Psoas muscle (tissue), 2 donors: ENCODE measurements around the gene SMLR1.

DNA sequence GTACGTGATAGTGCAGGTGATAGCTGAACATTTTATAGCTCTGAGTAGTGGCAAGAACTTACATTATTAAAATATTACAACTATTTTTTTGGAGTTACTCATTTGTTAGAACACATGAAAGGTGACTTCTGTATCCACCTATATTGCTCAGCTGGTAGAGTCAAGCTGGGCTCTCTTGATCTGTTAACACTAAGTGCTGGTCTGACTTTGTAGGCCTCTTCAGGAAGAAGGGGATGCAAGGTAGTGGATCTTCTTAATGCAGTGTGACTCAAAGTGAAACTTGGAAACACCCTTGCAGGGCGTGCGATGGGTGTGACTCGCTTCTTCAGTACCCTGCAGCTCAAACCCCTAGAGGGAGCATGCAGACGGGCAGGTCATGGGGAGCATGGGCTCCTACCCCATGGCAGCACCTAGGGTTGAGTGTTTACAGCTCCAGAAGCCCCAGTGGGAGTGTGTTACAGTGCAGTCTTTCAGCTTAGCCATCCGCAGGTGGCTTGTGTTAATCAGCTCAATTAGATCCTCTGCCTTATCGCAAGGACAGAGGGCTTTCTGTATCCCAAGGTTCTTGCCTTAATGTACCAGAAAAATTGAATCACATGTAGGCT, 734 bp upstream of the SAMD3 start:
- PRO-cap, 2 experiments, result no peak in any of the 2 experiments

- PRO-cap, 2 experiments, result no peak in any of the 2 experiments
These were observed 11.6 kb downstream of the TMEM200A start for GRCh38 chr6:130377462-130377763.

DNA sequence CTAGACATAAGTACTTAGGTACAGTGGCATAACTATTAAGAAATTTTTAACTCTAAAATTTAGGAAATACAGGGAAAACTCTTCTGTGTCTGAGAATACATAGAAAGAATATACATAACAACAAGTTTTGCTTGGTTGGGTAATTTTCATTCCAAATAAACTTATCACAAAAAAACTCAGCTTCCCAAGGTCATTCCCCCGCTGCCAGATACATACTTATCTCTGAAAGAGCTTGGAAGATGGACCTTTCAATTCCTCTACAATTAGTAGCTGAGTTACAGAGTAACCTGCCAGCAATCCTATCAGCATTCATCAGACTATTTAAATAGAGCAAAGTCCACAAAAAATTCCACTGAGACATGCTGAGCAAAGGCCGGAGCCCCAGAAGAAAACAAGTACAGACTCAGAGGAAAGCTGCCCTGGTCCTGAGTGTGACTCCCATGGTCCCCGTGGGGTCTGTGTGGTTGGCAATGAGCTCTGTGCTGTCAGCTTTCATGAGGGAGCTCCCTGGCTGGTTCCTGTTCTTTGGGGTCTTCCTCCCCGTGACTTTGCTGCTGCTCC, at the start of gene SMLR1:
Gene SMLR1, plus strand, starts transcription at position 352 of the 561 bp plus-strand sequence.
- PRO-cap, 2 experiments, result no peak in any of the 2 experiments

DNA sequence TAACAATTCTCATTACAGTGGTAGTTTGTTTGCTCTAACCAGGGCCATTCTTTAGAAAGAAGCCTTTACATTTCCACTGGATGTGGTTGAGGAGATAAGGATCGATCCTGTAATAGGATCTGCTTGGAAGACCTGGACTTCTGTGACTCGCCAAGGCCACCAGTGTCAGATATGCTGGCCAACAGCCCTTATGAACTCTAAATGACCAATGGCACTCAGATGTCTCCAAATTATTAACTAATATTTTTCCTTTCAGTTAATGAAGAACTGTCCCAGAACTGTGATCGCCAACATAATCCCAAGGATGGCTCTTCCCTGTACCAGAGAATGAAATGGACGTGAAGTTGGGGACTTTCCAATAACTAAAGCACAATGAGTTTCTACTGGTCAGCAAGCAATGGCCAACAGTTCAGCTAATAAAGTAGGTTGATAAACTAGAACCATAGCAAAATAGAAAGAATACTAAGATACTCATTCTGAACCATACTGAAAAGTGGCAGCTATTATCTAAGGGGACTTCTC, 7.5 kb downstream of the SMLR1 start:
- PRO-cap, 2 experiments, result no peak in any of the 2 experiments

- PRO-cap, 2 experiments, result no peak in any of the 2 experiments
These were observed 26.2 kb downstream of the SMLR1 start for GRCh38 chr6:130853427-130853798.

DNA sequence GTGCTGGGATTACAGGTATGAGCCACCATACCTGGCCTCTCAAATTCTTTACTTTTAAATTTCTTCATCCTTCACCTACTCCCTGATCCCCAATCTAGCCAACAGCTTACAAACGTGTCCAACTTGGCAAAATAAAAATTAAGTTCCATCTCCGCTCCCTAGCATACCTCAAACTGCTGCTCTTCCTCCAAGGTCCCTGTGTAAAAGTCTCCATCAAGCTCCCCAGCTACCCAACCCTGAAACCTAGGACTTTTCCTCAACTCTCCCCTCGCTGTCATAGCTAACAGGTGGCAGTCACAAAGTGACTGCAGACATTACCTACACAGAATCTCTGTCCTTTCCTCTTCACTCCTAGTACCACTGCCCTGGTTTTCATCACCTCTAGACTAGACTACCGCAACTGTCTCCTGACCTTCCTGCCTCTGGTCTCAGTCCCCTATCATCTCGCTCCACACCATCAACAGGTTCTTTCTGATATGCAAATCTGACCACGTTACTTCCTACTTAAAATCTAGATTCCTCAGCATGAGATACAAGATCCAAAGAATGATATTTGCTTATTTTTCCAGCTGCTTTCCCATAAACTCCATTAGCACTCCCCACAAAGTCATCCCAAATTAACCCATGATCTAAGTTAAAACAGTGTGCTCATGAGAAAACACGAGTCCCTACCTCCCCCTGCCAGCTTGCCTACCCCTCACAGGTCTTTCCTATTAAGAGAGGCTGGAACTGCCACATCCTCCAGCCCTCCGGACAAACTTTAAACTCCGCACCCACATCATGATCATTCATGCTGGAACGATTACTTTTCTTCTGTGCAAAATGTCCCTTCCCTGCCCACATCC, 93.8 kb downstream of the SMLR1 start:
- PRO-cap, 2 experiments, result no peak in any of the 2 experiments

DNA sequence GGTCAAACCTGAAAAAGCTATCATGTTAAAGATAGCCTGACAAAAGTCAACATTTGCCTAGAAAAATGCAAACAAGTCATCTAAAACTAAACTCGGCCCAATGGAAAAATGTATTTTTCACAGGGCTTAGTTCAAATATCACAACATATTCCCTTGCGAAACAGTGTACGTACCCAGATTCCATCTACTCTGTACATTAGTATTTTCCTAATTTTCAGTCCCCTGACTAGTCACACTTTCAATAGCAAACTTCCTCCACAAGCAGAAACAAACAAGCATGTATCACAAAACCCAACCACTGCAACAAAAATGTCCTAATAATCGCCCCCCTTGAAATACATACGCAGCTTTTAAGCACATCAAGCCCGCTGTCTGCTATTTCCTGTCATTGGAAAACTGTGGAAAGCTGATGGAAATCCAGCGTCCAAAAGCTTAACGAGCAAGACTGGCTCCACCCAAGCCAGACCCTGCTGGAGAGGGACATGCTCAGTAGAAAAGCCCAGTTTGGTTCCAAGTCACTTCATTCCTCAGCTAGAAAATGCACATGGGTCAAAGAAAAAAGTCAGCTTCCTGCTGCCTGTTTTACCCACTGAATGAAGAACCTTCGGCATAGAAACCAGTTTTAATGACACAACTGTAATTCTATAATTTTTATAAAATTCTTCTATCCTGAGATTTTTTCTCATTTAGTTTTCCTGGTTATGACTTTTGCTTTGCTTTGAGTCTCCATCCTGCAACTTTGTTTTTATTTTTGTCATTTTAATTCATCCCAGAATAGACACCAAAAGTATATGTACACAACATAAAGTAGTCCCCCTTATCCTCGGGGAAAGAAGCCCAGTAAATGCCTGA, 92.9 kb downstream of the EPB41L2 start:
- PRO-cap, 2 experiments, result no peak in any of the 2 experiments

DNA sequence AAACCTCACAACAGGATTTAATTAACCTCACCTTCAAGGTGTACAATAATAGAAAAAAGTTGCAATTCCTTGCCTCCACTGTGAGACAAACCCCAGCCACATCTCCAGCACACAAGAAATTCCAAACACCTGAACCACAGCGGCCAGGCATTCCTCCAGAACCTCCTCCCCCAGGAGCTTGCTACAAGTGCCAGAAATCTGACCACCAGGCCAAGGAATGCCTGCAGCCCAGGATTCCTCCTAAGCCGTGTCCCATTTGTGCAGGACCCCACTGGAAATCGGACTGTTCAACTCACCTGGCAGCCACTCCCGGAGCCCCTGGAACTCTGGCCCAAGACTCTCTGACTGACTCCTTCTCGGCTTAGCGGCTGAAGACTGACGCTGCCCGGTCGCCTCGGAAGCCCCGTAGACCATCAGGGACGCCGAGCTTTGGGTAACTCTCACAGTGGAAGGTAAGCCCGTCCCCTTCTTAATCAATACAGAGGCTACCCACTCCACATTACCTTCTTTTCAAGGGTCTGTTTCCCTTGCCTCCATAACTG, 190.3 kb downstream of the AKAP7 start:
- PRO-cap, 2 experiments, result no peak in any of the 2 experiments

DNA sequence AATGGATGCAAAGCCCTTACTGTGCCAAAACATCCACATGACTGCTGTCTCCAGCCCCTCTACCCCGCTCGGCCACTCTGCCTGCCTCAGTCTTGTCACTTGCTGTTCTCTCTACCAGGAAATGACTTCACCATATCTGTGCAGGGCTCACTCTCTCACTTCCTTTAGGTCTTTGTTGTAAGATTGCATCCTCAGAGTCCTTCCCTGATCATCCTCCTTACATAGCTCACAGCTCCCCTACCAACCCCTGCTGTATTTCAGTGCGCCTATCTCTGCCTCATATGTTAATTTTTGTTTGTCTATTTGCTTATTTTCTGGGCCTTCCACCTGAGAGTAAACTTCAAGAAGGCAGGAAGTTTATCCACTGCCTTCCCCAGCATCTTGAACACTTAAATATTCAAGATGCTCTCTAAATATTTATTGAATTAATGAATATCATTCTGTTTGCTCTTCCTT, 129.3 kb upstream of the ARG1 start:
- PRO-cap, 2 experiments, result no peak in any of the 2 experiments

GRCh38 chr6:131549828-131550412, 23.1 kb upstream of the ARG1 start:
- PRO-cap, 2 experiments, result no peak in any of the 2 experiments

GRCh38 chr6:131576303-131576655, 3.3 kb downstream of the ARG1 start:
- PRO-cap, 2 experiments, result no peak in any of the 2 experiments

DNA sequence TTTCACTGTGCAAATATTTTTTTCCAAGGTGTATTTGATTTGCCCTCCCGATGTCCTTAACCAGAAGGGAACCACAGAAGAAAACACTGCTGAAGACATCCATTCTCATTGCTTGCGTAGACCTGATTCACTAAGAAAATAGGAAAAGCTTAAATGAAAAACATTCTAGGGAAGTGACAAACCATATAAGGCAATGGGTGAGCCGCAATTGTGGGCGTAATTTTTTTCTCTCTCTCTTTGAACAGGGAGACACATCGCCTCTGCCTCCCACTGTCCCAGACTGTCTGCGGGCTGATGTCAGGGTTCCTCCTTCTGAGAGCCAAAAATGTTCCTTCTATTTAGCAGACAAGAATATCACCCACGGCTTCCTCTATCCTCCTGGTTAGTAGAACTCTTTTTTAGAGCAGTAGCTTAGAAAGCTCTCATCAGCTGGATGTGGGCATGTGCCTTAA, 22.6 kb upstream of the CTAGE9 start:
- PRO-cap, 2 experiments, result no peak in any of the 2 experiments

- PRO-cap, 2 experiments, result no peak in any of the 2 experiments
These were observed 41.4 kb downstream of the ENPP1 start for GRCh38 chr6:131849135-131849653.

DNA sequence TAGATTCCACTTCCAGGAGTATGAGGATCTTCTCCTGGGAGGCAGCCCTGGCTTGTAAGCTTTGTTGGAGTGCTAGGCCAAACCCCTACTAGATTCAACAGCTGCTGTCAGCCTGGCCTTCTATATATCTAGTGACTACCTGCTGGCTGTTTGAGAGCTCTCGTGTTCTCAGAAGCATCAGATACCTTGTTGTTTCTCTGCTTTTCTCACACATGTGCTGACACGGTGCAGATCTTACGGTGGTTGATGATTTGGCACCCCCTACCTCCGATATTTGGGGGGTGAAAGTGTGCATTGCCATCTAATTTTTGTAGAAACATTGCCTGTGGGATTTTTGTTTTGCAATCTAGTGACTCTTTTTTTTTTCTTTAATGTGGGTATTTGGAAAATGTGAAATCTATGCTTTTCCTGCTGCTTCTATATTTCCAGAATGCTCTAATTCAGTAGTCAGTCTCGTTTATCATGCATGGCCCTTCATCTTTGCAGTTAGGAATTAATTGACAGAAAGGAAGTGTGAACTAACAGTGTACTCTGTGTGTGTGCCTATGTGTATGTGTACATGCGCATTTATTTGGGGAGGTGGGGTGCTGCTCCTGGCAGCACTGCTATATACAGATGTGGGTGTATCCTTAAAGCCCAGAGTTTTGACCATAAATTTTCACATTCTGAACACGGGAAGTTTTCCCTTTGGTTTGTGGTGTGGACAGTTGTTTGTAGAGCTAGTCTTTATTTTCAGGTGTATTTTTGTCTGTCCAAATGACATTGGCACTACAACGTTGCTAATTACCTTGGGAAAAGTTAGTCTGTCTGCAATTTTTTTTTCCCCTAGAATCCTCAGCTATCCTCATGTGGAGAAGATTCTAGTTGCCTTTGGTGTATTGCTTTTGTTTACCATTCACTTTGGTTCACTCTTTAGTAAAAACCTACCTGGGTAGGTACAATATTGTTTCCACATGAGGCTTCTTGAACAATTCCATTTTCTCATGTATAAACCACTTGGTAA, 4.4 kb downstream of the CCN2 start:
- PRO-cap, 2 experiments, result no peak in any of the 2 experiments

GRCh38 chr6:131948084-131948494, 3.1 kb downstream of the CCN2 start:
- PRO-cap, 2 experiments, result no peak in any of the 2 experiments

- PRO-cap, 2 experiments, result no peak in any of the 2 experiments
These were observed 46.6 kb downstream of the MOXD1 start for GRCh38 chr6:132354411-132355319.

- PRO-cap, 2 experiments, result no peak in any of the 2 experiments
These were observed 9.5 kb downstream of the MOXD1 start for GRCh38 chr6:132391756-132392277.

DNA sequence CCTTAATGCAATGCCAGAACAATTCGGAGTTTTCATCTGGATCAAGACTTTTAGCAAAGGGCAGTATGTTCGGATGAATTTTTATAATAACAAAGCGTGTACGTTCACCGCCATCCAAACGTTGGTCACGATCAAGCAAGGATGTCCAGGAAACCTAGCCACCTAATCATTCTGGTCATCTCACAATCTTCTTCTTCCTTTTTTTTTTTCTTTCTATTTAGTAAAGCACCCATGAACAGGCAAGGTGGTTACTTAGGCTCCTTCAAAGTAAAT, 1.1 kb downstream of the MOXD1 start:
- PRO-cap, 2 experiments, result no peak in any of the 2 experiments

- PRO-cap, 2 experiments, result no peak in any of the 2 experiments
These were observed 651 bp downstream of the MOXD1 start for GRCh38 chr6:132400489-132401159.

DNA sequence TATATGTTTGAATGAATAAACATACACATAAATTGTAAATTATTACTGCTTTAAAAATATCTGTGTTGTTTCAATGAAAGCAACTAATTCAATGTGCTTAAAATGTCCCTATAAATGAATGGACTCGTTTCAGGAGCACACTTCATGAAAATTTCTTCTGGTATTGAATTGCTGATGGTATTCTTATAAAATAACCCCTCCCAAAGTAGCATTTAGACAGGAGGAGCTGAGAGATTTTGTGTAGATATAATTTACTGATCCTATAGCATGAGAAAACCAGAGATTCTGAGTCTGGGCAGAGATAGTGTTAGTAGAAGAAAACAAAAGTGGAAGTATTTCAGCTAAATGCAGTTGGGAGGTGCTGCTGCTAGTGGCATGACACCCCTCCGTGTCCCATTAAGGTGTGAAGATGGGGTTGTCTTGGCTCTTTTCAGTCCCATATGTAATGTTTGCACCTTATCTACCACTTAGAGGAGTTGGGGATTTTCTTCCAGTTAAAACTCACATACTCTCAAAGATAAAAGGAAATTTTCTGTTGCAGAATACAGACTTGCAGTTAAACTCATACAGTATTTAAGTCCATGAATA, 11.7 kb downstream of the TAAR2 start:
- PRO-cap, 2 experiments, result no peak in any of the 2 experiments